Bronchus fibroblast of lung (primary cell): ENCODE data around the genes MAGOH, DIO1 and TCEANC2.

DNA sequence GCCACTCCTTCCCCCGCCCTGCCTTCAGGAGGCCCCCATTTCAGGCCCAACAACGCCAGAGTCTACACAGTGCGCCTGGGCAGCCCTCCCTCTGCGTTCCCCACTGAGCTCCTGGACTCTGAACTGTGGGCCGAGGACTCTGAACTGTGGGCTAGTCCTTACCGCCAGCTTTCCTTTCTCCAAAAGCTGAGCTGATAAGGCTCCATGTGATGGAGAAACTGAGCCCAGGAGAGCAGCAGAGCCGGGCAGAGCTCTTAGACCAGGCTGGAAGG lies 30.9 kb downstream of the PODN start:
- RAMPAGE, long total RNA, result no peak

DNA sequence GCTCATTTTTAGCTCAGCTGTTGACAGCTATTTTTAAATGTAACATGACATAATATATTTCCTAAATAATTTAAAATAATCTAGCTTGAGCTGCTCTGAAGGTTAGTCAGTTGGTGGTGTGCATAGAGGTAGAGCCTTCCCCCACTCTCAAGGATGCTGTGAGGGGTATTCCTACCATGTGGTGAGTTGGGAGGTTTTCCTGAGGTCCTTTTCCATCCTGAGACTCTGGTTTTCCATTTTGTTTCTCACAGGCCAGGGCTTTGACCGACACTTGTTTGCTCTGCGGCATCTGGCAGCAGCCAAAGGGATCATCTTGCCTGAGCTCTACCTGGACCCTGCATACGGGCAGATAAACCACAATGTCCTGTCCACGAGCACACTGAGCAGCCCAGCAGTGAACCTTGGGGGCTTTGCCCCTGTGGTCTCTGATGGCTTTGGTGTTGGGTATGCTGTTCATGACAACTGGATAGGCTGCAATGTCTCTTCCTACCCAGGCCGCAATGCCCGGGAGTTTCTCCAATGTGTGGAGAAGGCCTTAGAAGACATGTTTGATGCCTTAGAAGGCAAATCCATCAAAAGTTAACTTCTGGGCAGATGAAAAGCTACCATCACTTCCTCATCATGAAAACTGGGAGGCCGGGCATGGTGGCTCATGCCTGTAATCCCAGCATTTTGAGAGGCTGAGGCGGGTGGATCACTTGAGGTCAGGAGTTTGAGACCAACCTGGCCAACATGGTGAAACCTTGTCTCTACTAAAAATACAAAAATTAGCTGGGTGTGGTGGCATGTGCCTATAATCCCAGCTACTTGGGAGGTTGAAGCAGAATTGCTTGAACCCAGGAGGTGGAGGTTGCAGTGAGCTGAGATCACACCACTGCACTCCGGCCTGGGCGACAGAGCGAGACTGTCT lies 7.2 kb downstream of the CZIB start:
- RAMPAGE, long total RNA, result no peak

DNA sequence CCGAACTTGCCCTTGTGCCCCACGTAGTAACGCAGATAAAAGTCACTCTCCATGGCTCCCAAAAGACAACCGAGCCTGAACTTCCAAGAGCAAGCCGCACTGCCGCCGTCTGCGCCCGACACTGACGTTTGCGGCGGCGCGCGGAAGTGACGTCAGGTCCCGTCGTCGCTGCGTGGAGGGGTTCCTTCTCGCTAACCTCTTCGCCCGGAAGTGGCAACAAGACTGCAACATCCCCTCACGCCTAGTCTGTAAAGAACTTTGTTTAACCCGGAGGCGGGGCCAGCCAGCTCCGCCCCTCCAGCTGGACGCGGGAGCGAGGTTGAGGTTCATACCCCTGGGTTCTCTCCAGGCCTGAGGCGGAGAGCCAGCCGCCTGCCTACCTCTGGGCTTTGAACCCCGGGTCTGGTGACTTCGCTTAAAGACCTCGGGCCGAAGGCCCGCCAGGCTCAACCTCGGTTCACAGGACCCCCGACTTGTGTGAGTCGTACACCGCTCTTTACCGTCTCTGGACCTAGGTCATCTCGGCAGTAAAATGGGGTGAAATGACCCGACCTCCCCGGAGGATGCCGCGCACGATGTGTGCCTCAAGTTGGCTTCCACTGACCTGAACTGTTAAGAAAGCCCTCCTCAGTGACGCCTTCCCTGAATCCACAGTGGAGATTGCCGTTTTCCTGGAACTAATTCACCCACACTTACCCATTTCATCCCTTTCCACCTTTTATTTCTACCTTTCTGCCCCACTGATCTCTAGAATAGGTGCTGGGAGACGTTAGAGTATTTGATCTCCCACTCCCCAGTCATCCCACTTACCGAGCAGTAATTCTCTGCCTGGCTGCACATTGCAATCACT lies at the start of gene MAGOH:
MAGOH (minus strand) TSS at position 123 of the 850 bp plus-strand sequence.
- RAMPAGE, long total RNA, result start-site peak on the minus strand centred at position 118 of the sequence, 41 bp wide, 259 and 427 reads in 2 replicates

GRCh38 chr1:53325248-53325919 lies 2.5 kb downstream of the LRP8 start:
- RAMPAGE, long total RNA, result no peak

- RAMPAGE, long total RNA, result no peak
Measured at GRCh38 chr1:53509280-53509744, 50.1 kb downstream of the DMRTB1 start.

DNA sequence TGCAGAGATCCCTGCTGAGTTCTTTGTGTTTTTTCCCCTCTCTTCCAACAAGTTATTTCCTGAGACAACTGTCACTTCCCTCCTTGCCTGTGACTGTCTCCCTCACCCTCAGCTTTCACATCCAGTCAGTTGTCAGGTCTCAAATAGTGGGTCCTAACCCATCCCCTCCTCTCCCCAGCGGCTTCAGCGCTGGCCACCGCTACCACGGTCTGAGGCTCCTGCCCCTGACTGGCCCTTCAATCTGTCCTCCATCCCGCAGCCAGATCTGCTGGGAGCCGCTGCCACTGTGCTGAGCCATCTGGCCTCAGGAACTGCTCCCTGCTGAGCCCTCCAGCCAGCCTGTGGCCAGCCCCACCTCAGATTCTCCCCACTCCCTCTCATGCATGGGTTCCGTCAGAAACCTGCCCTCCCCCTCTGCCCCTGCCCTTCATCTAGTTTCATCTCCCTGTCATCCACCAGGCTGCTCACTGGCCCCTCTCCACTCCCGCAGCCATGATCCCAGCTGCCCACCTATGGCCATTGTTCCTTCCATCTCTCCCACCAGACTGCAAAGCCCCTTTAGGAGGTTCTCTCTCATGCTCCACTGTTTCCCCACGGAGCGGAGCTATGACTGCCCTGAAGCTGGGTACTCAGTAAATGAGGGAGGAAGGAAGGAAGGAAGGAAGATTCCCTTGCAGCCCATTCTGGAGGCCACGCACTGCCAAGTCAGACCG lies 53.2 kb downstream of the GLIS1 start:
- RAMPAGE, long total RNA, result no peak

DNA sequence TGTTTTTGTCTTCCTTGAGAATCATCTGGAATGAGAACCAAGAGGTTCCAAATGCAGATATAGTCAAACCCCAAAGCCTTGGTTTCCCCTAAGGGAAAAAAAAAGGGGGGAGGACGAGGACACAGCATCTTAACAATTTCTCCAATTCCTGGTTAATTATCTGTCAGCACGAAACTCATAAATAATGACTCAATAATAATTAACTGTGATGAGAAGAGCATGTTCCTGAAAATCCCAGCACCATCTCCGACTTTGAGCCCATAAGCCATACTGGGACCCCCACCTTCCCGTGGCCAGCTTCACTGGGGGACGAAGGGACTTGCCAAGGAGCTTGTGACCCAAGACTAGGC lies 2.1 kb downstream of the GLIS1 start:
- RAMPAGE, long total RNA, result no peak

- RAMPAGE, long total RNA, result no peak
Measured at GRCh38 chr1:53893930-53894503, at the start of gene DIO1. Gene DIO1, plus strand, starts transcription at chr1:53894187.

GRCh38 chr1:54053054-54054281 lies at the start of gene TCEANC2:
Gene TCEANC2, plus strand, starts transcription at chr1:54053608.
- RAMPAGE, long total RNA, result start-site peak on the minus strand at chr1:54053200-54053282, 968 and 560 reads in 2 replicates; start-site peak on the minus strand at chr1:54053389-54053421, 215 and 108 reads in 2 replicates

GRCh38 chr1:54095799-54096480 lies 42.5 kb downstream of the TCEANC2 start:
- RAMPAGE, long total RNA, result no peak

- RAMPAGE, long total RNA, result no peak
Measured at GRCh38 chr1:54218885-54219640, 19.1 kb downstream of the MRPL37 start.

GRCh38 chr1:54341225-54341952 lies 141.4 kb downstream of the MRPL37 start:
- RAMPAGE, long total RNA, result no peak

DNA sequence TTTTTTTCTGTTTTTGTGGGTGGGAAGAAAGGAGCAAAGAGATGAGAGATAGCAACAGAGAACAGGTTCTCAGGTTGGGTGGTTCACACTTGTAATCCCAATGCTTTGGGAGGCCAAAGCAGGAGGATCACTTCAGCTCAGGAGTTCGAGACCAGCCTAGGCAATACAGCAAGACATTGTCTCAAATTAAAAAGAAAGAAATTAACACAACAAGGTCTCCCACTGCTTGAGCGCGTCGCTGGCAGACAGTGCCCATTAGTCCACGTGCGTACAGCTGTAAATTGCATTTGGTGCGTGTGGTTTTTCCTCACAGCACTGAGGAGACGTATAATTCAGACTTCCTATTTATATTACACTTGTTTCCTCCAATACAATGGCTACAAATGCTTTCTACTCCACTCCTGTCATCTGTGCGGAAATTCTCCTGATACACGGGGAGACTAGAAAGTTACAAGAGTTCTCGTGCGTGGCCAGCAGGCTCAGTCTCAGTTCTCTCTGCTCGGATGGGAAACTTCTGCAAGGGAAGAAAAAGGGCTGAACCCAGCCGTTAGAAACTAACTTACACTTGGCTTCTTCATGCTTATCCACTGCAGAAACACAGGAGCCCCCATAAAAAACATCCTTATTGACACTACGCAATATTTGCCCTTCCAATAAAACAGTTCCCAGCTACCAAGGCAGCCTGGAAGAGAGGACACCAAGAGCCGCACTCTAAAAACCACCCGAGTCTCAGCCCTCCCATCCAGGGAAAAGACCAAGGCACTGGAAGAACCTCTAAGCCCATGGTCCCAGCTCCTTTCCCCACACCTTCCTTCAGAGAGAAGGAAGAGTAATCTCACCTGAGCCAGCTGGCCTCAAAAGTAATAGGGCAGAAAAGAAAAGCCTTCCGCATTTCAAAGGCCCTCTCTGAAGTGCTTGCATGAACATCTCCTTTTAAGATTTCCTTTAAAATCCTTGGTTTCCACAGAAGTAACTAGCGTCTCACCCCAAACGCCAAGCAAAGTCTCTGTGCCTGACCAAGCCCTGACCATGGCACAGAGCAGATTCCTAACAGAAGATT lies 145.0 kb downstream of the MRPL37 start:
- RAMPAGE, long total RNA, result no peak

DNA sequence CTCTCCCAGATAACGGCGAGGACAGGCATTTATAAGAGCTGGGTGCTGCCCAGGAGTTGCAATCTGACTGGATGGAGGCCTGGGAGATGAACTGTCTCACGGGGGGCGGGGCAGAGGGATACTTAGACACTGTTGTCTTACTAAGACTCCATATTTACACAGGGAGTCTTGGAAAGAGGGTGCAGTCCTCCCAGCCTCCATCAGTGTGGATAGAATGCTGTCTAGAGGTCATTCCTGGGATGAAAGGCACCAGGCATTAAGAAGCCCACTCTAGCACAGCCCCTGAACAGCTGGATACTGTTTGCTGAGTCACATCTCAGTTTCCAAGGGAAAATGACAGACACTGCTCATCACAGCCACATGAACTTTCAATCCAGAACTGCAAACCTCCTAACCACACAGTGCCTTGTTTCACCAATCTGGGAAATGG lies 162.9 kb downstream of the MRPL37 start:
- RAMPAGE, long total RNA, result no peak

DNA sequence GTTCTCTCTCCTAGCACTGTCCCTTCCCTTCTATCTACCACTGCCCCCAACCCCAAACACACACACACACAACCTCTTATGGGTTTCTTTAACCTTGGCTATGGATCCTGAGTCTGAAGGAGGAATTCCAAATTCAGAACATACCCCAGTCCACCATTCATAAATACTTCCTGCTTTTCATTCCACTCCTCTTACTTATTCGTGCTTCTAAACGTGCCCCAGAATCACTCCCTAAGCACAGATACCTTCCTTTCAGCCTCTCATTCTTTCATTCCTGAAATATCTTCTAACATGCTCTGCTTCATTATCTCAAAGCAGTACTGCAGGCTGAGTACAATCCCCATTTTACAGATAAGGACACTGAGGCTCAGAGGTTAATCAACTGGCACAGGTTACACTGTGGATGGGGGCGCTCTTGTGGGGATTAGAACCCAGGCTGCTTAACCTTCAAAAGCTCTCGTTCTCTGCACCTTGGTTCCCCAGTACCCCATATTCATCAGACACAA lies 162.5 kb upstream of the ACOT11 start:
- RAMPAGE, long total RNA, result no peak

DNA sequence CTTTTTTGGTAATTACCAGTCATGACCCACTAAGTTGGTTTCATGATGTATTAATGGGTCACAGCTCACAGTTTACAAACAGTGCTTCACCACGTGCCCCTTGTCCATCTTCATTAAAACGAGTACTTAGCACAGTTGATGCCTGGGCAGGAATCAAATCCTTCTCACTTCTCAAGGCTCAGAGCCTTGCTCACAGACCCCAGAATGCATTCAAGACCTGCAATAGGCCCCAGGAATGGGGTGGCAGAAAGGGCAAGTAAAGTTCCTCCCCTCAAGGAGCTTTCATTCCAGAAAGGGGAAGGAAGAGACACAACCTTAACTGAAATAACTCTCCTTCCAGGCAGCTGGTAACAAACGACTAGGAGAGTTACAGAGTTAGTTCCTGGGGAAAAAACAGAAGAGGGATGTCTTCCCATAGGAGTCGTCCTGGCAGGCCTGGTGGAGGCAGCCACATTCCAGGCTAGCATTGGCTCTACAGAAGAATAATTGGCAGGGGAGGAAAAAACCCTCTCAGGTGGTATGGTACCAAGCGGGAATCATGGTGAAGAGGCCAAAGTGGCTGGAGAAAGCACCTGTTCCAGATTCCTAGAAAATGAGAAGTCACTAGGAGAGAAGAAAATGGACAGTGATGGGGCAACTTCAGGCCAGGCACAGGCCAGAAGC lies 155.4 kb upstream of the ACOT11 start:
- RAMPAGE, long total RNA, result no peak

- RAMPAGE, long total RNA, result no peak
Measured at GRCh38 chr1:54399601-54400346, 148.3 kb upstream of the ACOT11 start.

DNA sequence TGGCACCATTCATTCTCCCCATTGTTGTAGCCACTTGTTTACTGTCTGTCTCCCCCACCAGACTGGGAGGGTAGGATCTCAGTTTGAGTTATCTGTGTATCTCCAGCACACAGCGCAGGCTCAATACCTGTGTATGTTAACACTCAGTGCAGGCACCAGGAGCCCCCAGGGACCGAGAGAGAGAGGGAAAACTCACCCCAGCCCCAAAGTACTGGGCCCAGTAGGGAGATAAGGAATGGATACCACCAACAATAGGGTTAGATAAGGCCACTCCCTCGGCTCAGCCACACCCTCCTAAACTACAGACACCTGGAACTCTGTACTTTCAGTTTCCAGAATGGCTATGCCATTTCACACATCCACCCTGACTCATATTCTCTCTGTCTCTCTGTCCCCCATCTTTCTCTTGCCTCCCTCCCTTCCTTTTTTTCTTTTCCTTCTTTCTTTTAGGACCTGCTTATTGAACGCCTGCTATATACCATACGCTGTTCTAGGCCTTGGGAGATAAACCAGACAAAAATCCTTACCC lies 138.6 kb upstream of the ACOT11 start:
- RAMPAGE, long total RNA, result no peak

DNA sequence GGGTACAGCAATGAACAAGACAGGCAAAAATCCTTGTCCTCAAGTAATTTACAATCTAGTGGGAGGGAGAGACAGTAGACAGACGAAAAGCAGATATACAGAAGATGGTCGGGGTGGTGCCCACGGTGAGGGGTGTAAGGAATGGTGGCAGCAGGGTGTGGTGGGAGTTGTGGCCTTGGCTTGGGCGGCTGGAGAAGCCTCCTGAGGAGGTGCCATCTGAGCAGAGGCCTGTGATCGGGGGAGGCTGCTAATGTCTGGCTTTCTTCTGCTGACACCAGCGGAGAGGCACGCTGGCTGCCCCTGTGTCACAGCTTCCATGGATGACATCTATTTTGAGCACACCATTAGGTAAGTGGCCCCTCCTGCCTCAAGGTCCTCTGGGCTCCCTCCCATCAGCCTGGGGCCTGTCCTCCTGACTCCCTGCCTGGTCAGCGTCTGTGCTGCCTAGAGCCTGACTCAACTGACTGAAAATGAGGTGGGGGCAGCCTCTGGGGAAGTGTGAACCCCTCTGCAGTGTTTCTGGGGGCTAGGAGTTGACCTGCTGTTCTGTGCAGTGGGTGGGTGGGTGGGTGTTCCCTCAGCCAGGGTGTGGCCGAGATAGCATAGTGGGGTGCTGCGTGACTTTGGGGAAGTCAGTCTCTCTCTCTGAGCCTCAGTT lies 37.6 kb downstream of the FAM151A start:
- RAMPAGE, long total RNA, result no peak

GRCh38 chr1:54790643-54791124 lies 10.4 kb downstream of the TTC22 start:
- RAMPAGE, long total RNA, result no peak